ENCODE results near the gene TMEM17.

- PRO-cap: no peak
- RAMPAGE, long total RNA, 4 experiments: no peak in any of the 4 experiments
Measured at GRCh38 chr2:61512701-61513314, 25.3 kb downstream of the XPO1 start.

DNA sequence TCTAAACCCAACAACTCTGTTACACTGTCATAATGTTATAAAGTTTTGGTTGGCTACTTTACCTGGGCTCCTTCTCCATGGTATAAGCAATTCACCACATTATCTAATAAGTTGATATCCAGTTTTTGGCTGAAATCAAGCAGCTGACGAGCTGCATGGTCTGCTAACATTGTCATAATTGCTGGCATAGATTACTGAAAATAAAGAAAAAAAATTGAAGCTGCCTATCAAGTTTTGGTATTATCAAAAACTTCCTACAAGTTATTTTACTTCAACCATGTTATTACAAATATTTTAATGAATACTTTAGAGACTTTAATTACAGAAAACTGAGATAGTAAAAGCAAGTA is 4.5 kb downstream of the XPO1 start:
- PRO-cap: no peak
- RAMPAGE, long total RNA, 4 experiments: no peak in any of the 4 experiments

DNA sequence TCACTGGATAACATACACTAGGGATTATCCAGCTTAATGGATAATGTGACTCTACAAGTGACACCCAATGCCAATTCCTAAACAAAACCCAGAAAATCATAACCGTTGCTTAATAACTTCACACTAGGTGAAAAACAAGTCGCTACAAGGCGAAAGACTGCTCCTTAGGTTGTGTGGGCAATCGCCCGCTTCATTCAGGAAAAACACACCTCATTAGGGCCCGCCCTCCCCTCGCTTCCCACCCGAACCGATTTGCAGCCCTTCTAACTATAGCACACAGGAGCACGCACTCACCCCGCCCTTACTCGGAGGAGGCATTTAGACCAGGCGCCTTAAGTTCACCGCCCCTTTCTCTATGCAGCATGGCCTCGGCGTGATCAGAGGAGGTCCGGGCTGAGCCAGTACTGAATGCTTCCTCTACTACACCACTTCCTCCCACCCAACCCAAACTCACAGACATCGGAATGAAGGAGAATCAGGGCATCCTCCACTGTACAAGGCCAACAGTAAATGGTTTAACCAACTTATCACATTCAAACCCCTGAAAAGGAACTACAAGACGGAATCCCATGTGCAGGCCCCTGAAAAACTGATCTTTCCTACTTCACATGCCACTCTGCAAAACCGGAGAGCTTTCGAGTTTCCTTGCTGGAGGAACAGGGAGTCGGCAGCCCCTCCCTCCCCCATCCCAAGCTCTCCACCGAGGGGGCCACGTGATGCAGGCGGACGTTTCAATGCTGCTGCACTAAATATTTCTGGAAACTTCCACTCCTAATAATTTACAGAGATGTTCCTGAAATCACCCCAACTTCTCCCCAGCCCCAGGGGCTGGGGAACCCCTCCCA is 1.5 kb downstream of the XPO1 start:
- PRO-cap: bidirectional peak, plus-strand start at position 380 of the sequence, minus-strand start at position 173 of the sequence
- RAMPAGE, long total RNA, 4 experiments: start-site peak on the minus strand in 1 of 4 experiments, centred at position 703 of the sequence, 5 reads per replicate

GRCh38 chr2:61670531-61670848 is 132.3 kb upstream of the XPO1 start:
- PRO-cap: unidirectional peak, plus-strand start at chr2:61670758
- RAMPAGE, long total RNA, 4 experiments: no peak in any of the 4 experiments

- PRO-cap: no peak
- RAMPAGE, long total RNA, 4 experiments: no peak in any of the 4 experiments
Measured at GRCh38 chr2:61793482-61793709, 60.5 kb downstream of the FAM161A start.

GRCh38 chr2:61950524-61951057 is 45.1 kb downstream of the COMMD1 start:
- PRO-cap: no peak
- RAMPAGE, long total RNA, 4 experiments: no peak in any of the 4 experiments

GRCh38 chr2:62216765-62217123 is 20.8 kb downstream of the B3GNT2 start:
- PRO-cap: unidirectional peak, plus-strand start at chr2:62216964
- RAMPAGE, long total RNA, 4 experiments: no peak in any of the 4 experiments

- PRO-cap: no peak
- RAMPAGE, long total RNA, 4 experiments: no peak in any of the 4 experiments
Measured at GRCh38 chr2:62225939-62226532, 30.1 kb downstream of the B3GNT2 start.

DNA sequence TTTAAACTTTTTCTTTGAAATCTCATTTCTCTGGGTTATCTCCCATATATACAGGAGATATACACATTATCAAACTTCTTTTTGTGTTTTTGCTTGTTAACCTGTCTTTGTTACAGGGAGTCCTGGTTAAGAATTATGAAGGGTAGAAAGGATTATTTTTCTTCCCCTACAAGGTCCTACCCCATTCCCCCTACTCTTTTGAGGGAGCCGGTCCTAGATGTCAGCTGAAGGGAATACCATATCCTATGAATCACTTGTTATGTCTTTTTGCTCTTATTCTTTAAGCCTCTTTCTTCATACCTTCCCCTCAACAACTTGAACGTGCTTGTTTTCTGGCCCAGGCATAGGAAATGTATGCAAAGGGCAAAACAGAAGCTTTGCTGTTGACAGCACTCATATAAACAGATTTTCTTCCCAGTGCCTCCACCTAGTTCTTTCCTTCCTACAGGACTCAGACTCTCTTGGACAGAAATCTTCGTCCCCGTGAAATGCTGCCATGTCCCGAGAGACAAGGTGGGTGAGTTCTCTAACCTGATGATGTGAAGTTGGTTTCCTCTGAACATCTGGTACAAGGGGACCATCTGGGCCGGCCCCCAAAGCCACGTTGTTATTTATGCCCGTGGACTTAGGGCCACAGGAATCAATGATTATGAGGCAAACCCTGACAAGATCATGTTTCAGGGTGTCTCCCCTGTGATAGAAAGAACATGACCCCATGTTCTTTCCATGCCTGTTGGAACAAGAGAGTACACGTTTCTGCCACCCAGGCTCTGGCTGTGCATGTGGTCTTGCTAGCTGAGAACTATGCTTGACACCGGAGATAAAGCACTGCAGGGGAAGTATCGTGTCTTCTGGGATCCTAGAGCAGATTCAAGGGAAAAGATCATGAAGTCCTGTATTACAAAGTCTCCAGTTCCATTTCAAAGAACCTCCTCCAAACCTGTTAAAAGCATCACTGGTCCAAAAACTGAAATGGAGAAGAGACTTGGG is 64.4 kb downstream of the TMEM17 start:
- PRO-cap: no peak
- RAMPAGE, long total RNA, 4 experiments: no peak in any of the 4 experiments

DNA sequence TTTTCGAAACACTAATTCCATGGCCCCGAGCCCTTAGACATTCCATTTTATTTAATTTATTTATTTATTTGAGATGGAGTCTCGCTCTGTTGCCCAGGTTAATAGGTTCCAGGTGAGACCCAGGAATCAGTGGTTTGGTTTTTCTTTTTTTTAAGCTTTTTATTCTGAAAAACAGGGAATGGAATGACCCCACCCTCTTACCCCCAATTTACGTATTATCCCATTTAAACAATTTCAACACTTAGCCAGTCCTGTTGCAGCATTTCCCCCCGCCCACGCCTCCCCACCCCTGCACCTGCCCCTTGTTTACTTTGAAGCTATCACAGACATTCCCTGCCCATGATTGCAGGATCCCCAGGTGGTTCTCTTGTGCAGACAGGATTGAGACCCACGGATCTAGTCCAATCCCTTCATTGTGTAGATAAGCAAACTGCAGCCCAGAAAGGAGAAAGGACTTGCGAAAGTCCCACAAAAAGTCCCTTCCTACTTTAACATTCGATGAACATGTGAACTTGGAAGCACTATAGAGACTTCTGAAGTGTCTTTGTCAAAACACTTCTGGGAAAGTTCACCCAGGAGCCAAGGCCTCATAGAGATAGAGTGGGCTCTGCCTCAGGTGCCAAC is 39.0 kb downstream of the TMEM17 start:
- PRO-cap: no peak
- RAMPAGE, long total RNA, 4 experiments: no peak in any of the 4 experiments

DNA sequence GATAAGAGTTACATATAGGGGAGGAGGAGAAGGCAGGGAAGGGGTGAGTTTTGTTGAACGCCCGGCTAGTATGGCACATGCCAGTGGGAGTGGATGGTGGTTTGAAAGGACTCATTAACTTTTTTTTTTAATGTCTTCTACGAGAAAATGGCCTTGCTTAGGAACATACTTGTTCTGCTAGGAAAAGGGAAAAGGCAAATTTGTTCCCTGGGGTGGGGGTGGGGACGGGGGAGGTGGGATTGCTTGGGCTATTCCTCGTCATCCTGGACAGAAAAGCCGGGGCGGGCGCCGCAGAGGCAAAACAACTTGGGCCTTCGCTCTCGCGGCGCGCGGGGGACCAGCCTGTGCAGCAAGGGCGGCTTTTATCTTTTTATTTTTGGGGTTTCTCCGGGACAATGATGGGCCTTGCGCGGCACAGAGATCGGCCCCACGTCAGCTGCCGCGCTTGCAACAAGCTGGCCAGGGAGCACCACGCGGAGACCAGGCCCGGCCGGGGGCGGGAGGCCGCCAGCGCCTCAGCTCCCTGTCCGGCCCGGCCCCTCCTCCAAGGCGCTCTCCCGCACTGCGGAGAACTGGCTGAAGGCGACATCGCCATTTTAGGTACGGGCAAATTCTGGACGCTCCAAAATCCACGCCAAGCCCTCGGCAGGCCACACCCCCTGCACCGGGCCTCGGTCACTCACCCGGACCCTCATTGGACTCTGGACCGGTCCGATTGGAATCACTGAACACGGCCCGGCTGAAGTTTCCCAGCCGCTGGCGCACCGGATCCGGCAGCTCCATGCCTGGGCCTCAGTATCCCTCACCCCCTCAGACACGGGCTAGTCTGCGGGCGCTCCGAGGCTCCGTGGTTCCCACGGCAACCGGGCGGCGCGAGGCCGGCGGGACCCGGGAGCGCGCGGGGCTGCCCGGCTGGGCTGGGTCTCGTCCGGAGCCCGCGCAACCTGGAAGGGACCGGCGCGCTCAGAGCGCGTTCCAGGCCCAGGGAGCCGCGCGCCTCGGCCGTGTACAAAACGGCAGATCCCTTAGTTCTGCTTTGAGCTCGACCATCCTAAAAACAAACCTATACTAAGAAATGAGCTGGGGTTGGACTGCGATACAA is at the start of gene TMEM17:
Gene TMEM17, minus strand, starts transcription at position 849 of the 1,102 bp plus-strand sequence.
- PRO-cap: bidirectional peak, plus-strand start at position 704 of the sequence, minus-strand start at position 546 of the sequence; unidirectional peak, plus-strand start at position 966 of the sequence
- RAMPAGE, long total RNA, 4 experiments: no peak in any of the 4 experiments

GRCh38 chr2:62506449-62506724 is 392 bp upstream of the TMEM17 start:
- PRO-cap: no peak
- RAMPAGE, long total RNA, 4 experiments: no peak in any of the 4 experiments

DNA sequence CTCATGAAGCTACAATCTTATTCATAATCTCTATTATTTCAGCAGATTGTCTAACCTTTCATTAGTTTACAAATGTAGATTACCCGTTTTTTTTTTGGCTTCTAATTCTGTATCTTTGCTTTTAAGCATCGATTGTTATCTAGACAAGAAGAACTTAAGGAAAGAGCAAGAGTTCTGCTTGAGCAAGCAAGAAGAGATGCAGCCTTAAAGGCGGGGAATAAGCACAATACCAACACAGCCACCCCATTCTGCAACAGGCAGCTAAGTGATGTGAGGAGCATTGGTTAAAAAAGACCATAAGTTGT is 95.3 kb upstream of the OTX1 start:
- PRO-cap: no peak
- RAMPAGE, long total RNA, 4 experiments: start-site peak on the plus strand in 2 of 4 experiments, centred at positions 84 to 244 of the sequence, 11 to 16 reads per replicate

- PRO-cap: no peak
- RAMPAGE, long total RNA, 4 experiments: start-site peak on the plus strand in 1 of 4 experiments, at chr2:62979241-62979295 at its widest, 7 reads per replicate
Measured at GRCh38 chr2:62978972-62979584, 71.6 kb upstream of the OTX1 start.

GRCh38 chr2:63684195-63684535 is 95.4 kb downstream of the MDH1 start:
- PRO-cap: no peak
- RAMPAGE, long total RNA, 4 experiments: no peak in any of the 4 experiments

DNA sequence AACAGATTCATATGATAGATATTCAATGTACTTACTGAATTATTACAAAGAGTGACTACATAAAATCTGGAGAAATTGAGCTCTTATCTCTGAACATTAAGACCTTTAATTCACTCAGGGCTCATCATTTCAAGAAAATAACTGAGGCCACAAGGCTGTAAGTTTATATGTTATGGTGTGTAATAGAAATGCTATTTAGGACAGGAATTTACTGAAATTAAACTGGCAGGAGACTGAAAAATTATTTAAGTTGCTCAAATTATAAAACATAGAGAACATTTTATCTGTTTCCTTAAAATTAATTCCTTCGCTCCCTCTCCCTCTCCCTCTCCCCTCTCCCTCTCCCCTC is 33.7 kb upstream of the UGP2 start:
- PRO-cap: no peak
- RAMPAGE, long total RNA, 4 experiments: no peak in any of the 4 experiments

- PRO-cap: no peak
- RAMPAGE, long total RNA, 4 experiments: no peak in any of the 4 experiments
Measured at GRCh38 chr2:63821992-63822353, 19.7 kb upstream of the UGP2 start.

DNA sequence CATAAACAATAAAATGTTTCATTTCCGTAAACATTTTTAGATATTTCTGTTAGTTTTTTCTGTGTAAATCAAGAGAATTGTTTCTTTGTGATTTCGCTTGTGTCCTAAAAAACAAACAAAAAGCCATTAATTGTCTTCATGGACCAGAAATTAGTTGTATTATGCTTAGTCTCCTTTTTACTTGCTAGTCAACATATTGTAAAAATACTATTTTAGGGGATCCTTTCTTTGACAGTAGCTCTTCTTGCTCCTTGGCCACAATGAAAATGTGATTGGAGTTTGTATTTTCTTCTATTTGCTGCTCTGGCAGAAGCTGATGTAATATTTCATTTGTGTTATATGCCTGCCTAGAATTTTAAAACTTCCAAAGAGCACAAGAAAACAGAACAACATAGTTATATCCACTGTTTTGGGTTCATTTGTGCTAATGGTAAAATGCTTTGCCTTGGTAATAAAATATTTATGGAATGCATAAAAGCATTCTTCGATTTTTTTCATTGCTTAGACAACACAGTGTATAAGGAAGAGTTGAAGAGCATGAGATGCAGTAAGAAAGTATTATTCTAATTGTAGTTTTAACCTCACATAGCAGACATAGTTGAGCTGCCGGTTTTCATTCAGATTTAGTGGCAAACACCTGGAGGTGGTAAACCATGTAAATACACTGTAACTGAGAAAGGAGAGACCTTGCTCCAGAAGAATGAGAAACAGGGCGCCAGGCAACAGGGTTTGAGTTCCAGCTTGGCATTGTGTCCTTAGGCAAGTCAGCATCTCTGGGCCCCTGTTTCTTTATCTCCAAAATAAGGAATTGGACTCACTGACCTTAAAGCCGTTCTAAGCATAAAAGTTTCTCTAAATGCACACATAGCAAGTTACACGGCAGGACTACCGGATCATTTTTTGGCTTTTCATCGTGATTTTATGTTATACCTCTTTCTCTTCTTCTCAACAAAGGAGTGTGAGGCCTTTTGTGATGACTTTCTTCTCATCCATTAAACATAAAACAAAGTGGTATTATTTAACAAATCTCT is 7.7 kb downstream of the UGP2 start:
- PRO-cap: no peak
- RAMPAGE, long total RNA, 4 experiments: no peak in any of the 4 experiments

GRCh38 chr2:63871546-63872016 is 29.9 kb downstream of the UGP2 start:
- PRO-cap: no peak
- RAMPAGE, long total RNA, 4 experiments: no peak in any of the 4 experiments

DNA sequence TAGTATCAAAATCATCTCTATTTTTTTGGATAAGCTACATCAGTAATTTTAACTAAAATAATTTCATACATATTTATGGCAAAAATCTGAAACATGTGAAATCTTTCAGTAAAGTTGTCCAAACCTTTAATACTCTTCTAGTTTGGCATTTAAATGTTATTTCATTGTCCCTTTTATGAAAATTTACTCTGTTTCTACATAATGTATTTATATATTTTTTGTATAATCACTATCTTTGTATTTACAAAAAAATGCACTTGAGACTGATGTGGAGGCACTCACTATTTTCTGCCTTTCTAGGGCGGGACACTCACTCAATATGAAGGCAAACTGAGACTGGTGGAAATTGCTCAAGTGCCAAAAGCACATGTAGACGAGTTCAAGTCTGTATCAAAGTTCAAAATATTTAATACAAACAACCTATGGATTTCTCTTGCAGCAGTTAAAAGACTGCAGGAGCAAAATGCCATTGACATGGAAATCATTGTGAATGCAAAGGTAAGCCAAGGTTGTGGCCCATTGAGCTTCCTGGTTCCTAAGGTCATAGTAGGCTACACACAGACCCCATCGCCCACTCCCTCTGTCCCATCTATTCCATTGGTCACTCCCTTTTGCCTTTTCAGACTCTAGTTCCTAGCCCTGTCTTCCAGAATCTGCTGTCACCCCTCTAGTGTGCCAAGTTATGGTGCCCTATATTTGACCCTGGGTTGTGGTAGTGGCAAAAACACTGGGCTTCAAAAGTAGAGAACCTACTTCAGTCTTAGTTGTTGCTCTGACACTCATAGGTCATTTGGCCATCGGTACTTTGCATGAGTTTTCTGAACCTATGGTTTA is 44.6 kb downstream of the UGP2 start:
- PRO-cap: no peak
- RAMPAGE, long total RNA, 4 experiments: no peak in any of the 4 experiments